Islet of Langerhans (tissue), 1 donor: ENCODE measurements around the genes DPPA4, ZBED2 and PHLDB2.

- RRBS: no CpG with 5 or more reads among the region's 2 CpGs
These were observed 40.2 kb downstream of the CBLB start for GRCh38 chr3:105828556-105829043.

DNA sequence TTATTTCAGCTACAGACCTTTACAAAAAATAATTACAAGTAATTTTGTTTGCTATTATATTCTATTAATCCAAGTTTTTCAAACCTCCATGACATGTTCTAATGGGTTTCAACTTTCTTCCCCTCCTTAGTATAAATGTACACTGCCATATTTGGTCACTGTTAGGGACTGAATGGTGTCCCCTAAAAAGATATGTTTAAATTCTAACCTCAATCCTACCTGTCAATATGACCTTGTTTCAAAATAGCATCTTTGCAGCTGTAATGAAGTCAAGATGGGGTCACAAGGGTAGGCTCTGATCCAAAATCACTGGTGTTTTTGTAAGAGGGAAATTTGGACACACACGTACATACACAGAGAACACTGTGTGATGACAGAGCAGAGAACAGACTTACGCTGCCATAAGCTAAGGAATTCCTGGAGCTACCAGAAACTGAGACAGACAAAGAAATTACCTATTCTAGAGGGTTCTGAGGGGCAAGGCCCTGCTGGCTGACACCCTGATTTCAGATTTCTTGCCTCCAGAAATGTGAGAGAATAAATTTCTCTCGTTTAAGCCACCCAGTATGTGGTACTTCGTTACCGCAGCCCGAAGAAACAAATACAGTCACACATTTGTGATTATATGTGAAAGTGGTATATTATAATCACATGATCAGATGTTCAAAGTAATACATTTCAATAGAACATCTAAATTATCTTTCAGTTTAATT lies 24.9 kb downstream of the CBLB start:
- RRBS: no CpG with 5 or more reads among the region's 6 CpGs

- RRBS: no CpG with 5 or more reads among the region's 15 CpGs
These were observed 464.1 kb upstream of the CCDC54 start for GRCh38 chr3:106912857-106913786.

- RRBS: no CpG with 5 or more reads among the region's 19 CpGs
These were observed 378.1 kb upstream of the CCDC54 start for GRCh38 chr3:106999033-106999673.

DNA sequence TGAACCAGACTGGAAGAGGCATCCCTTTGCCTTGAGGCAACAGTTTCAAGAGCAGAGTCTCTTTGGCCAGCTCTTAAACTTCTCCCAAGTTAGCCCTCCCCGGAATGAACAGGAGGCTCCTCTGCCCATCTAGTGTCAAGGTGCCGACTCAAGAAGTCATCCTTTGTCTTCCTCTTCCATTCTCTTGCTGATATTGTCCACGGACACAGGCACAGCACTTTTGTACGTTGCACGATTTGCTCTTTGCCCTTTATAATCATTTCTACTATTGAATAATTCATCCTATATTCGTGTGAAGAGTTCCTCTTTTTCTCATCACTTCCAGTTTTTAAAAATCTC lies 40.8 kb upstream of the CD47 start:
- RRBS: no CpG with 5 or more reads among the region's 6 CpGs

DNA sequence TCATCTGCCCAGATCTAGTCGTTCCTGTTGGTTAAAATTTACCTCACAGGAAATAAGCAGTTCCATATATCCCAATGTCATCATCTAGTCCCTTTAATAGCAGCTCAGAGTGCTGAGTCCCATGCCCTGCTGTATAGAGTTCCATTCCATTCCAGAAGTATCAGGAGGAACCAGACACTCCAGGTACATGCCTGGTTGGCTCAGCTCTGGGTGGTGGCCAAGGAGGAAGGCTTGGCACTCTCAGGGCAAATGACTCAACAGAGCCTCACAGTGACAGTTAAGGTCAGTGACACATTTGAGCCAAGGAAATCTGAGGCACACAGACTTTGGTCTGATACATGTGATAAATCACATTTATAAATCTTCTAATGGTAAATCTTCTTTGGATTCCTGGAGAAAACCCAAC lies 9.1 kb downstream of the HHLA2 start:
- RRBS: no CpG with 5 or more reads among the region's 1 CpG

- RRBS: no CpG with 5 or more reads among the region's 1 CpG
These were observed 24.8 kb downstream of the C3orf85 start for GRCh38 chr3:109161417-109161704.

DNA sequence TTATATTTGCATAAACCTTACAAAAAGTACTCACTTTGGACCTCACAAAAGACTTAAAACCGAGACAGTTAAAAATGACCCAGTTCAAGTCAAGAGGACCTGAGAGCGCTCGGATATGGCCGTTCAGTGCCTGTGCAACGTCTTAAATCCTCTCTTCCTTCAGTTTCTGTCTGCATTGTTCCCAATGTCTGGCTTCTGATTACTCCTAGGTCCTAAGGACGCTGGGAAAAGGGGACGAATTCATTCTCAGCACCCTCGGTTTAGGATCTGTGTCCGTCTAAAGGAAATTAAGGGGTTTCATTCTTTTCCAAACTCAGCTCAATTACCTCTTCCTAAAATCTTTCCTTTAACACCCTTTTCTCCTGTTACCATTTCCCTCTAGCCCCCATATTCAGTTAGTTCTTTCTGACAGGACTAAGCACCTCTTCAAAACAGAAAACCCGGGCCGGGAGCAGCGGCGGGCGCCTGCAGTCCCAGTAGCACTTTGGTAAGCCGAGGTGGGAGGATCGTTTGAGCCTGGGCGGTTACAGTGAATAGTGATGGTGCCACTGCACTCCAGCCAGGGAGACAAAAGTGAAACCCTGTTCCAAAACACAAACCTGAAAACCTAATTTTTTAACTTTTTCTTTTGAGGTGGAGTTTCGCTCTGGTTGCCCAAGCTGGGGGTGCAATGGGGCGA lies 920 bp downstream of the DPPA4 start:
- RRBS: no CpG with 5 or more reads among the region's 19 CpGs

- RRBS: no CpG with 5 or more reads among the region's 14 CpGs
These were observed at the start of gene DPPA4 for GRCh38 chr3:109337344-109338225. TSS of gene DPPA4 (minus strand) at chr3:109337546.

DNA sequence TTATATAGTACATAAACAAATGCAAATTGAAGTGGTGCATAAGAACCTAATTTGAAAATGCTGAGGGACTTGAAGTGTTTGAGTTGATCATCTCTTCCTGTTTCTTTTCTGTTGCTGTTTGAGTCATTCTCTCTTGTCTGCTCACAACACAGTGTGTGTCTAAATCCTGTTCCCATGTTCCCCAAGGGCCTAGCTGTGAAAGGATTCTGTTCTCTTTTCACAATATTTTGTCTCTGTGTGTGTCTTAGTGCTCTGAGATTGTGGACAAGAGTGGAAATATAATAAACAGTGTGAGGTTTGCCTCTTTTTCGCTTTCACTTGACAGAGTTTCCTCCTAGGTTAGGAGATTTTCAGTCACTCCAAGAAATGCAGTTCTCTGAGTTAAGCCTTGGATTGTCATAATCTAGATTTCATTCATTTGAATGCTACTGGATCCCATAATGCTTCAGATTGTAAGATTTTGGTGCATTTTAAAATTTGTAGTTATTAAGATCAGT lies 6.2 kb downstream of the CD96 start:
- RRBS: no CpG with 5 or more reads among the region's 1 CpG

DNA sequence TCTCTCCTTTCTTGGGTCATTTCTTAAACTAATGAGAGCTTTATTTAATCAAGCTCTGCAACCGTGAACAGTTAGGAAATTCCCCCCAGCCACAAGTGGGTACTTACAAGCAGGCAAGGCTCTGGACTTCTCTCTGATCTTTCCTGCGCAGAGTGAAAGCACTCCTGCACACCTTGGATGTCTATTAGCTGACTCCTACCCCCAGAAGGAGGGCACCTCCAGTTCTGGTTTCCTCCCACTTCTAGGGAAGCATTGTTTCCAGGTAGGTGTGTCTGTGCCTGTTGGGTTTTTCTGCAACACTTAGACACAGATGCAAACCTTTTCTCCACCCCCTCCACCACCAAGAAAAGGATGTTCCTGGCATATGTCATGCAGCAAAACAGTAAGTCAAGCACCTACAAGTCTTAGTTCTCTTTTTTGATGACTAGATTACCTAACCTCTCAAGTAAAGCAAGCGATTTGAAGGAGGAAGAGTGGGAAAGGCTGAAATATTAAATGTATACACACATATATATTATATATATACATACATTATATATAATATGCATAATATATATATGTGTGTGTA lies at the start of gene ZBED2:
Gene ZBED2 (minus strand): TSS at position 154 of the 568 bp plus-strand sequence.
- RRBS: no CpG with 5 or more reads among the region's 3 CpGs

GRCh38 chr3:111667796-111668494 lies 6.5 kb upstream of the PLCXD2 start:
- RRBS: no CpG with 5 or more reads among the region's 4 CpGs

DNA sequence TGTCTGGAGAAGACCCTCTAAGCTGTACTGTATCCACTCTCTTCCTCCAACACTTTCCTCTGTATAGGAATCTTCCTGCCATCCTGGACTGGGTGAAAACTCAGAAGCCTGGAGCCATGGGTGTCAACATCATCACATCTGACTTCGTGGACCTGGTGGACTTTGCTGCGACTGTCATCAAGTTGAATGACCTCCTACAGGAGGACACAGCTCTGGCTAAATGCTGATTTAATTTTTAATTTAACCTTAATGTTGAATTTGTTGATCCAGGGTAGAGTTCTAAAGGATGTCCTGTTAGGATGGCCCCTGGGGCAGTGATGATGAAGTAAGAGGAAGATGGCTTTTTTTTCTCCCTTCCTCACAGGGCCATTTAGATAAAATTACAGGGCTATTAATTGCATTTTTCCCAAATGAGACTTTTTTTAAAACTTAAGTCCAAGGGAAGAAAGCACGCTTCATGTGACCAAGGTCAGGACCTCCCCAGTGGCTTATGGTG lies 46.2 kb downstream of the PLCXD2 start:
- RRBS: no CpG with 5 or more reads among the region's 3 CpGs

DNA sequence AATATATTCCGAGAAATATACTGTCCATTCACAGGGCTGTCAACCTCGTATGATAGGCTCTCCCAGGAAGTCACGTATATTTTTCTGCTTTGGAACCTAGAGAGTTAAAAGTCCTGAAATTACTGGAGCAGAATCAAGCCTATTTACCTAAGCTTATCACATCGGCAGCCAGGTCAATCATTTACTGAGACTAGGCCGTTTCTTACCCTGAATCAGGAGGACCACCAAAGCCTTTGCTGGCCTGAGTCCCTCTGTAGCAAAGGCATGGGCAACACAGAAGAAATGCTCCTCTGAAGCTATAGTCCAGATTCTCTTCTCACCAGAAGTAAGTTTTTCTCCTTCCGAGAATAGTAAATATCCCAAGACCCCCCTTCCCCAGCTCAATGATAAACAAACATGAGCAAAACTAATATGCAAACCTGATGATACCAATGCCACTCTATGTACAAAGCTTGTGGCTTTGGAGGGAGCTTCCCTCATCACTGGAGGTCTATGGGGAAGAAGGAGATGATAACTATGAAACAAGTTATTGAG lies 58.7 kb downstream of the PLCXD2 start:
- RRBS: no CpG with 5 or more reads among the region's 6 CpGs

DNA sequence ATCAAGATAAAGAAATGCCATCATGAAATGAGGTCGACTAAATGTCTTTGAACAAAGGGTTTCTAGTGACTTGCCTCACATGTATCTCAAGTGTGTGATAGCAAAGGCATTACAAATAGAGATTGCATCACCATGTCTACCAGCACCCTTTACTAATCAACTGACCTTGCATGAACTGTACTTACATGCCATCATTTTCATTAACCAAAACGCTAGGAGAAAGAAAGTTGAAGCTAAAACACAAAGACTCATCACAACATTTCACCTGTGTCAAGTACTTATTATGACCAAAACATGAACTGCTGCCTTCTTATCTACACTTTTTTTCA lies 61.0 kb downstream of the PLCXD2 start:
- RRBS: no CpG with 5 or more reads among the region's 2 CpGs

DNA sequence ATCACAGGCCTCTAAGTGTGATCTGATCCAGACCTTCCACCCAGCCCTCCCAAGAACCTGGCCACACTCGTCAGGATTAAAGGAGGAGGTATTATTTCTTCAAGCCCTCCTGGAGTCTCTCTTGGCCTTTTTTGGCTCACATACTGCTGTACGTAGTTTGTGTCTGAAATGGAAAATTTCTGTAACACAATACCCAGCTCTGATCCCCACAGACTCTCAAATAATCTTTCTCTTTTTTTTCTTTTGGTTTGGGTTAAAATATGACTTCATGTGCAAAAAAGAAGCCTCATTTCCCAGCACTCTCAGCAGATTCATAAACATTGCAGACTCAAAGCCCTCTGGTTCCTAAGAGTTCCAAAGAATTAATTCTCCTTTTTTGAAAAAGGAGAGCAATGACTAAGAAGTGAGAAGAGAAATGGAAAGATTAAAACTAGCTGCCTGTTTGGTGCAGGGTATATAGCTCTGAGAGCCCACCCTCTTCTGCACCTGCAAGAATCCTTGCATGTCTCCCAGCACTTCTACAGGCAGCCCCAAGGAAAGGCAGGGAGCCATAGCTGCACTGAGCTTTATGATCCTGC lies 88.2 kb downstream of the PLCXD2 start:
- RRBS: no CpG with 5 or more reads among the region's 2 CpGs

DNA sequence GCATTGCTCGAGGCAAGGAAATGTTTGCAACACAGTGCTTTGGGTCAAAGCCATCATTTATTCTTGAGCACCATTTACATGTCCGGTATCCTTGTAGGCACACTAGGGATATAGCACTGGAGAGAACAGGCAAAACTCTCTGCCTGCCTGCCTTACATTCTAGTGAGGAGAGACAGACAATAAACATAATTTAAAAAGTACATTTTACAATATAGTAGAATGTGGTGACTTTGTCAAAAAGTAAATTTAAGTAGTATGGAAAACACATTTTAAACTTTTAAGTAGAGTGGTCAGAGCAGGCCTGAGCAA lies 2.4 kb upstream of the PHLDB2 start:
- RRBS: no CpG with 5 or more reads among the region's 2 CpGs

- RRBS: 5% methylated on average over 30 of the region's 75 CpGs
These were observed at the start of gene PHLDB2 for GRCh38 chr3:111858997-111859923. TSS of gene PHLDB2 (plus strand) at chr3:111859265.

- RRBS: no CpG with 5 or more reads among the region's 3 CpGs
These were observed 20.1 kb downstream of the PHLDB2 start for GRCh38 chr3:111879123-111879587.